Endothelial cell (in vitro differentiated cells): Measurements from ENCODE around the genes HERPUD2 and MATCAP2.

DNA sequence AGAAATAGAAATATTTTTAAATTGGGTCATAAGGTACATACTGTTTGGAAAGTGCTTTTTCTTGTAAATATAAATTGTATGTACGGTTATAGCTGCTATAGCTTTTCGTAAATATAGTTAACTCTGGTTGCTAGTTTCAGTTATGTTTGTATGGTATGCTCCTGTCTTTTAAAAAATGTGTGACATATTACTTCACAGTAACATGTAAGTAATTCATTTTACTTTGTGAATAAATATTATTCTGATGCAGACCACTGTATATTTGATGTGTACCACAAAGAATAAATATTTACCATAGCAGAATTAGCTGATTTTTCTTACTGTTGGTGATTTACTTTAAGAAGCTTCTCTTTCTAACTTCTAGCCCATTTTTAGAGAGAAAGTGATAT lies 292.7 kb downstream of the BBS9 start:
- PRO-cap = no peak

GRCh38 chr7:33553956-33554595 lies 351.3 kb upstream of the BMPER start:
- PRO-cap = no peak

GRCh38 chr7:35379450-35379867 lies 125.6 kb upstream of the TBX20 start:
- PRO-cap = no peak

GRCh38 chr7:35660963-35661486 lies 33.9 kb downstream of the HERPUD2 start:
- PRO-cap = no peak

- PRO-cap = bidirectional peak, plus-strand start at chr7:35694486, minus-strand start at chr7:35694417; bidirectional peak, plus-strand start at chr7:35694747, minus-strand start at chr7:35694601
Measured at GRCh38 chr7:35694147-35694705, 709 bp downstream of the HERPUD2 start.

DNA sequence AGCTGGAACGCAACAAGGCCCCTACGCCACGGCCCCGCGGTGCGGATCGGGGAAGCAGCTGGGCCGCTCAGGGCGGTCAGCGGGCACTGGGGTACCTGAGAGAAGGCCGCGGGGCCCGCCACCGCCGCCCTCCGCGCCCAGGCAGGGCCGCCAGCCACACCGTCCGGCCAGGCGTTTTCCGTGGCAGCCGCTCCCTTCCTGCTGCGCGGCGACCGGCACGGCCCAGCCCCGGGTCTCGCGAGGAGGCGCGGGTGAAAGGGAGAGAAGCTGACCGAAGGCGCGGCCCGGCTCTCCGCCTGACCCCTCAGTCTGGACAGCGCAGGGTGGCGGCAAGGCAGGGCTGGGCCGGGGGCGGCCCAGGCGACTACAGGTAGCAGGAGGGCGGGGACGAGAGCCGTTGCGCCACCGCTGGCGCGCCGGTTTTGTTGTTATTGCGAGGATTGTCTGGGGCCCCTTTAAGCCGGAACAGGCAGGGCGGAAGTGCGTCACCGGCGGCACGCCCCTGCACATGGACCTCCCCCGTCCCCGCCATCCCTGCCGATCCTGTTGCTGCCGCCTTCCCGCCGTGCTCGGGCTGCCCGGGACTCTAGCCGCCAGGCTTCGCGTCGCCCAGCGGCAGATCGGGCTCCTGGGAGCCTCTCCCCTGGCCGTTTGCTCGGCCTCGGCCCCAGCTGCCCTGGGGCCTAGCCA lies at the start of gene HERPUD2:
Gene HERPUD2 (minus strand): TSS at position 430 of the 690 bp plus-strand sequence.
- PRO-cap = bidirectional peak, plus-strand start at position 42 of the sequence, minus-strand start outside the sequence; bidirectional peak, plus-strand start at position 546 of the sequence, minus-strand start at position 166 of the sequence

DNA sequence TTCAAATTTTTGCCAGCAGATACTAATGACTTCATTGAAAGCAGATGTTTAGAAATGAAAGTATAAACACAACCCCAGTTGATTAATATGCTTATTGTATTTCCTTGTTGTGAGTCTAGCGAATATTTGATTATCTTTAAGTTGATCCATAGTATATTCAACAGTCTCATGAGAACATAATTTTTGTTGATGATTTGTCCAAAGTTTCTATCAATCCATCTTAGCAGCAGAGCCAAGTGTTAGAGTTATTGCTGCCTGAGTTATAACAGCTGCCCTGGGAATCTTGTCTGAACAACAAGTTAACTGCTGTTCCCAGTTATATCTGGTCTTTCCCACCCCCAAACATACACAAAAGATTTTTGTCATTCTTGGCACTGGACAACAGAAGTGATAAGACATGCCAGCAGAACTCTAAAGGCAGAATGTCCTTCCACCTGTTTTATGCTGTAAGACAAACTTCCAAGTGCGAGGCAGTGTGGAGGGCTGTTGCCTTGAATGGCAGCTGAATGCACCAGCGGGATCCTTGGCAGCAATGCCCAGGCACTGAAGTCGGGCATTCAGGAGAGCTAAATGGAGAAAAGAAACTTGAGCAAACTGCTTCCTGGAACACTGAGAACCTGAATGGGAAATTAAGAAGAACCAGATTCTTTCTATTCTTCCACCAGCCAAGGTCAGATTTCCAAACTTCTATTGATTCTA lies 21.4 kb upstream of the HERPUD2 start:
- PRO-cap = no peak

DNA sequence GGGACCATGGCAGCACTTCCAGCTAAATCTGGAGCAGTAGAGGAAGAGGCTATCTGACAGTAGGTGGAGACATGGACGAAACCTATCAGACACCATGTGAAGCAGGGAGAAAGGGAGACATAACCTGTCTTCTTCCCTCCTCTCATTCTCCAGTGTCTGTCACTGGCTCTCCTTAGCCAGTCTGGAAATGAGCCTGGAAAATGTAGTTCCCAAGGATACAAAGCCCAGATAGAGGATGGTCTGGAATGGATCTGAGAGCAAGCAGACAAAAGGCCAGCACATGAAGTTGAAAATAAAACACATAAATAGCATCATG lies 33.7 kb upstream of the HERPUD2 start:
- PRO-cap = no peak

DNA sequence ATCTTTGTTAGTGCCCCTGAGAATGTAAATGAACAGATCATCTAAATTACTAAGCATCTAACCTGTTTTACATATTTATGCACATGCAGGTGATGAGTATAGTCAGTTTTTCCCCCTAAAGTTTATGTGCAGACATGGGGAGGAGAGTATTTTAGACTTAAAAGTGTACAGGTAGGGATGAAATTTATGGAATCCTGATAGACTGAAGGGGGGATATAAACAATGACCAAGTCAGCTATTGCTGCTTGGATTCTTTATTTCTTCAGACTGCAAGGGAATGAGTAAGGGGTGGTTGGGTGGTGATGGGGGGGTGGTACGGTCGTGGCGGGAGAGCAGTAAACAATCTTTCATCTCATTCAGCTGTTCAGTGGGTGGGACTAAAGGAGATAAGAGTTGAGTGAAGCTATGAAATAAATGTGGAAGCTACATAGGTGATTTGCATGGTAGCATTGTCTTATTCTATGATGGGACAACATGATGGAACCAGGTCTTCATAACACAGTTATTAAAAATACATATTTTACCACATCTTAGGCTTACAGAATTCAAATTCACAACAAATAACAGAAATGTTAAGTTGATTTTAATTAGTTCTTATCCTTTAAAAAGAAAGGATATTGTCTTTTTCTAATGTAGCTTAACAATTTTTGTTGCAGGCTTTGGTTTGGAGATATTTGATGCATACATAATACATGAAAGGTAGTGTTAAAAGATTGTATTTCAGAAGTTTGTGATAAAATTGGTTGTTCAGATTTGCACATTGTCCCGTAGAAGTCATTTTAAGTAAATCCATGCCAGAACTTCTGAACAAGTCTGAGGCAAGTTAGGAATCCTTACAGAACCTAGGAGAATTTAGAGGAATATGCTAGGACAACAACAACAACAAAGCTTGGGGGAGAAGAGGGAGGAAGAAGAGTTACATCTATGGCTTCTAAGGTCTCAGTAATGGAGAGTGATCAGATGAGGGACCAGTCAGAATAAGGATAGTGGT lies 1.9 kb downstream of the SEPTIN7 start:
- PRO-cap = no peak

DNA sequence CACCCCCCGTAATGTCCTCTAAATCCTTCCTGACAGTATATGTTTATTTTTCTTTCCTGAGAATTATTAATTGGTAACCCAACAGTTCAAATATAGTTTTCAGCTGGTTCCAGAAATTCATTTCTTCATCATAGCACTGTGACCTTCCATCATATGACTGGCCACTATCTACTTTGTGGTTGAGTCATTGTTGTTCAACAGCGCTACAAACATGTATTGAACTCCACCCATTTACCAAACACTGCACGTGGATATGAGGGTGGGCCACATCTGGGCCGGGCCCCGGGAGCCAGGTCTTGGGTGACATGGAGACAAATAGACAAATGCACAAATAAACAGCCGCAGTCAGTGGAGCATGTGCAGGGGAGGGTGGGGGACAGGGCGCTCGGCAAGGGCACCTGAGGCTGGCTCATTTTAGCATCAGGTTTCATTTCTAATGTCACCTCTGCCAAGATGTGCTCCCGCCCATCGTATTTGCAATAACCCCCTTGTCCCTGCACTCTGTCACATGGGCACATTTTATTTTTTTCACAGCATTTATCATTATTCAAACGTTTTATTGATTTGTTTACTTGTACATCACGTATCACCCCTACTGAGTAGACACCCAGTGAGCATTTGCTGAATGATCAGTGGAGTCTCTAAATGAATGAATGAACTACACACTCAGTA lies 23.9 kb upstream of the EEPD1 start:
- PRO-cap = no peak

DNA sequence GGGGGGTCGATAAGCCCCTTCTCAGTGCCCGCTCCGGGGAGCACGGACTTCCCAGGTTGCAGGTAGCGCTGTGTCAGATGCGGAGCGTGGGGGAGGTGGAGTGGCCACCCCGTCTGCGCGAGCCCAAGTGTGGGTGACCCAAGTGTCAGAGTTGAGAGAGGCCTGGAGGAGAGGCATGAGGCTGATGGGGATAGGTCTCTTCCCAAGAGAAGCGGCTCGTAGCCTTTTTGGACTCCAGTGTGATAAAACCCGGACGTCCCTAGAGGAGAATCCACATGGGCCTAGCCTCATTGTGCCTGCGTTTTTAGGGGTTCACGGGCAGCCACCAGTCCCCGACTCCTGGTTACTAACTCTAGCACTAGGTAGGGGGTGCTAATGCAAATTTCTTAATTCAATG lies 650 bp downstream of the EEPD1 start:
- PRO-cap = no peak

- PRO-cap = no peak
Measured at GRCh38 chr7:36155660-36156645, 2.9 kb downstream of the EEPD1 start.

DNA sequence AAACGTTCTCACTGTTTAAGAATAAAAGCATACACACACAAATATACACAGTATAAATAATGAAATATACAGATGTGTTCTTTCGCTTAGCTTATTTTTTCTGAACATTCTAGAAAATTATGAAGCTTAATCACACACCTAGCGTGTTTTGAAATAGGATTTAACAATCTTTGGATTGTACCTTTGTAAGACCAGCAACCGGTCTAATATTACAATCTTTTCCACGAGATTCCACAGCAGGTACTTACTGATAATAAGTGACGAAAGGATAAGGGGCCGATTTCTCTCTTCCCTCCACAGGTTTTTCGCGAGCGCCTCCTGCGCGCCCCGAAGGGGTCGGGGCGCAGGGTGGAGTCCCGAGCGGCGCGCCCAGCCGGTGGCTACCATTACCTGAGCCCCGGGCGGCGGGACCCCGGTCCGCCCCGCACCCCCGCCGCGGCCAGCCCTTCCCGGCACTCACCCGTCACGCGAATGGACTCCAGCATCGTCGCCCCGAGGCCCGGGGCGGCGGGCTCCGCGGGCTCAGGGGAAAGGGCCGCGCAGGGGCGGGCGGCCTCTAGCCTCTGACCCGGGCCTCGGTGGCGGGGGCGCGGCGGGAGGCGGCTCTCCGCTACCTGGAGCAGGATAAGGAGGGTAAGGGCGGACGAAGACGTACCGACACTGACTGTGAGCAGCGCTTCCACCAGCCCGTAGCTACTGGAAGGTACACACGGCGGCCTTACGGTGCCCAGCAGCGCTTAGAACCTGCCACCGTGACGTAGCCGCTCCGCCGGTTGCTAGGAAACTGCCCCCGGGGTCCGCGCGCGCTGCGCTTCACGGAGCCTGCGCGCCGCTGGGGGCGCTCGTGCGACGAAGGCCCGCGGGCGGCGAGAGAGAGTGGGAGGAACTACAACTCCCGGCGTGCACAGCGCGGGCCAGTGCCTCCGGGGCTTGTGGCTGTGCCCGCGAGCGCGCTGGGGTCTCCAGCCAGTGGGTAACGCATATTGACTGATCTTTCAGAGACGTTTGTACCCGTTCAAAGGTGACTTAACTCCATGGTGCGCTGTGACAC lies at the start of gene MATCAP2:
Gene MATCAP2 (minus strand): TSS at position 785 of the 1,051 bp plus-strand sequence.
- PRO-cap = bidirectional peak, plus-strand start at position 484 of the sequence, minus-strand start at position 473 of the sequence; bidirectional peak, plus-strand start at position 917 of the sequence, minus-strand start at position 698 of the sequence

DNA sequence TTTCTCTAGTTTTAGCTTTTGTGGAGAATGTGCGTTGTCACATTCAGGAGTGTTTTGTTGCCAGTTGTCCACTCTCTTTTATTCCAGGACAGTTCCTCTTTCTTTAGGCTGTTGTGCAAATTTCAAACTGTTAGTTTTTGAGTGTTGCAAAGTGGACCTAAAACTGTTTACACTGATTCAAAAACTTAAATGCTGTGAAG lies 1.0 kb downstream of the ANLN start:
- PRO-cap = no peak

DNA sequence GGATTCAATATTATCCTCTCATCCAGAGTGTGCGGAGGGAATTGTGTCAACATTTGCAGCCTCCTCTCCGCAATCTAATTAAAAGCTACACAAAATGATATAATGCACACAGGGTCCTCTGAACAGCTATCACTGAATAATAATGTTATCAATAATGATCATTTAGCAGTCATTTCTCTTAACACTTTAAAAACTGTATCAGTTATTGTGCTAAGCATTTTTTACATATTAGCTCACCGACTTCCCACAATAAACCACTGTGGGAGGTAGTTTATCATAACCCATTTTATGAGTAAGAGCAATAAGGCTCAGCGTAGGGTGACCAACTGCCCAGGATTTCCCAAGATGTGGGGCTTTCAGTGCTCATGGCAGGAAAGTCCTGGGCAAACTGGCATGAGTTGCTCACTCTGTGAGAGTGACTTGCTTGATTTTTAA lies 65.8 kb downstream of the AOAH start:
- PRO-cap = no peak

GRCh38 chr7:36747624-36748465 lies 23.6 kb upstream of the AOAH start:
- PRO-cap = no peak

DNA sequence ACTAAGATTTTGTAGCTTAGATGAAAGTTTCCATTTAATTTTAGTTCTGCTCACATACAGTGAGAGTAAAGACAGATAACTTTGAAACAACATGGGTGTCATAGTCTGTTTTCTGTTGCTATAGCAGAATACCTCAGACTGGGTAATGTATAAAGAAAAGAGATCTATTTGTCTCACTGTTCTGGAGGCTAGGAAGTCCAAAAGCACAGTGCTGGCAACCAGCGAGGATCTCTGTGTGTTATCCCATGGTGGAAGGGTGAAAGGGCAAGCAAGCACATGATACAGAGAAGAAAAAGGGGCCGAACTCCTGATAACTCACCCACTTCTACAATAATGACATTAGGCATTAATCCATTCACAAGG lies 28.0 kb upstream of the AOAH start:
- PRO-cap = no peak

- PRO-cap = no peak
Measured at GRCh38 chr7:36863904-36864429, 139.7 kb upstream of the AOAH start.

GRCh38 chr7:36971402-36971967 lies 247.2 kb upstream of the AOAH start:
- PRO-cap = no peak

DNA sequence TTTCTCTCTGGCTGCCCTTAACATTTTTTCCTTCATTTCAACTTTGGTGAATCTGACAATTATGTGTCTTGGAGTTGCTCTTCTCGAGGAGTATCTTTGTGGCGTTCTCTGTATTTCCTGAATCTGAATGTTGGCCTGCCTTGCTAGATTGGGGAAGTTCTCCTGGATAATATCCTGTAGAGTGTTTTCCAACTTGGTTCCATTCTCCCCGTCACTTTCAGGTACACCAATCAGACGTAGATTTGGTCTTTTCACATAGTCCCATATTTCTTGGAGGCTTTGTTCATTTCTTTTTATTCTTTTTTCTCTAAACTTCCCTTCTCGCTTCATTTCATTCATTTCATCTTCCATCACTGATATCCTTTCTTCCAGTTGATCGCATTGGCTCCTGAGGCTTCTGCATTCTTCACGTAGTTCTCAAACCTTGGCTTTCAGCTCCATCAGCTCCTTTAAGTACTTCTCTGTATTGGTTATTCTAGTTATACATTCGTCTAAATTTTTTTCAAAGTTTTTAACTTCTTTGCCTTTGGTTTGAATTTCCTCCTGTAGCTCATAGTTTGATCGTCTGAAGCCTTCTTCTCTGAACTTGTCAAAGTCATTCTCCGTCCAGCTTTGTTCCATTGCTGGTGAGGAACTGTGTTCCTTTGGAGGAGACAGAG lies 280.8 kb downstream of the ELMO1 start:
- PRO-cap = no peak